Mesangial cell (primary cell): ENCODE measurements around the gene GATB.

GRCh38 chr4:147786293-147786703 lies 54.4 kb downstream of the ARHGAP10 start:
- RAMPAGE, long total RNA: no peak

GRCh38 chr4:147829389-147830115 lies 97.7 kb downstream of the ARHGAP10 start:
- RAMPAGE, long total RNA: no peak

DNA sequence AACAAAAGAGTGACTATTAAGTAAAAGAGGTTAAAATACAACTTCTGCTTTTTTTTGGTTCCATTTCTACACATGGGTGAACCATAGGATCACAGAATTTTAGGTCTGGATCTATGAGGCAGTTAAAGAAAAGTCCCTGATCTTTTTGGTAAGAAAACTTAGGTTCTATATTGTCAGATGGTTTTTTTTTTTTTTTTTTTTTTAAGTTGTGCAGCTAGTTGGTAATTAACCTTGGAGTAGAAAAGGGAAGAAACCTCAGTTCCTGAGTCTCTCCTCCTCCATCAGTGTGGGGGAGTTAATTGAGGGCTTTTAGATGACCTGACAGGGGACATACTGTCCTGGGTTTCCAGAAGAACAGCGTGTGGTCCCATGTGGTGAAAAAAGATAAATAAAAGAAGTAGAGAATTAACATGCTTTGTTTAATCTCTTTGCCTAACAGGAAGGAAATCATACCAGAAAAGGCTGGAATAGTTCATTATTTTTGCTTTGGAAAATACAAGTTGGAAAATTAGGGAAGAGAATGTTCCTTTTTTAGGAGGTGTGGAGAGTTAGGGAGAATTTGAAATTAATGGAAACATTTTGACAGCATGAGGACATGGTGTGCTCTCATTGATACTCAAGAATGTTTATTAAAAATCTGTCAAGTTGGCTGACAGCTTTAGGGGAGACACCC lies 123.8 kb downstream of the ARHGAP10 start:
- RAMPAGE, long total RNA: no peak

- RAMPAGE, long total RNA: no peak
Observed at GRCh38 chr4:147996429-147997276, 264.8 kb downstream of the ARHGAP10 start.

DNA sequence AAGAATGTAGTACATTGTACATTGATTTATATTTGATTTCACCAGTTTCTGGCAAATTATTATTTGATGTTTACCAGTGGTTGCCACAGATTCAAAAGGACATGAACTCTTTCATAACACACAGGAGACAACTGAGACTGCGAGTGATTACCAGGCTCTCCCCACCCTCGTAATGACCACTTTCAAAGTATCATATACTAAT lies 158.5 kb downstream of the NR3C2 start:
- RAMPAGE, long total RNA: no peak

- RAMPAGE, long total RNA: no peak
Observed at GRCh38 chr4:148322227-148323159, 119.7 kb downstream of the NR3C2 start.

DNA sequence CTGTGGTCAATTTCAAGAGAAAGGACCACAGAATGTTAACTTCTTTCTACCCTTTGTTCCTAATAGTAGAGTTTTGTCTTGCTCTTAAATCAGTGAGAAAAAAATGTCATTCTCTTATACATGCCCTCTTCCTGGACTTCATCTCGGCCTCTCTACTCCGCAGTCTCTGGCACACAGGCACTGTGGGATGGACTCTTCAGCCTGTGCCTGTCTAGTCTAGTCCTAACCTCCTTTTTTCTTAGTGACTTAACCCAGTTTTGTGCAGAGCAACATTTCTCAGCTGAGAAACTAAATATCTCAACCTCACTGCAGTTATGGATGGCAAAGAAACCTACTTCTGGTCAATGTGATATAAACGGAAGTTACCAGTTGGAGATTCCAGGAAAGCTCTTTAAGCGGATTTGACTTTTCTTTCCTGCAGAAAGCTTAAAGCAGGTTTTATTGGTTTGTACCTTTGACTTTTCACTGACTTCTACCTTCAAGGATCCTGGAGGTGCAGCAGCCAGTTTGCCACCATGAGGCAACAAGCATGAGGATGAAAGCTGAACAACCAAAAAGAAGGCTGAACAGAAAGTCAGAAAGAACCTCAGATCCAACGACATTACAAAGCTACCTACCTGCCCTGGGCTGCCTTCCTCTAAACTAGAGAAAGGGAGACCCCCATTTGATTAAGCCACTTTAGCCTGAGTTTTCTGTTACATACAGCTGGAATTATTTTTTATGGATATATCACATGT lies 55.3 kb downstream of the NR3C2 start:
- RAMPAGE, long total RNA: no peak

GRCh38 chr4:148431287-148432085 lies 10.7 kb downstream of the NR3C2 start:
- RAMPAGE, long total RNA: no peak

- RAMPAGE, long total RNA: no peak
Observed at GRCh38 chr4:148680298-148681013, 238.2 kb upstream of the NR3C2 start.

- RAMPAGE, long total RNA: no peak
Observed at GRCh38 chr4:148982232-148982756, 540.1 kb upstream of the NR3C2 start.

GRCh38 chr4:150362108-150362793 lies 219.7 kb upstream of the MAB21L2 start:
- RAMPAGE, long total RNA: no peak

GRCh38 chr4:150575979-150576421 lies 6.0 kb upstream of the MAB21L2 start:
- RAMPAGE, long total RNA: no peak

DNA sequence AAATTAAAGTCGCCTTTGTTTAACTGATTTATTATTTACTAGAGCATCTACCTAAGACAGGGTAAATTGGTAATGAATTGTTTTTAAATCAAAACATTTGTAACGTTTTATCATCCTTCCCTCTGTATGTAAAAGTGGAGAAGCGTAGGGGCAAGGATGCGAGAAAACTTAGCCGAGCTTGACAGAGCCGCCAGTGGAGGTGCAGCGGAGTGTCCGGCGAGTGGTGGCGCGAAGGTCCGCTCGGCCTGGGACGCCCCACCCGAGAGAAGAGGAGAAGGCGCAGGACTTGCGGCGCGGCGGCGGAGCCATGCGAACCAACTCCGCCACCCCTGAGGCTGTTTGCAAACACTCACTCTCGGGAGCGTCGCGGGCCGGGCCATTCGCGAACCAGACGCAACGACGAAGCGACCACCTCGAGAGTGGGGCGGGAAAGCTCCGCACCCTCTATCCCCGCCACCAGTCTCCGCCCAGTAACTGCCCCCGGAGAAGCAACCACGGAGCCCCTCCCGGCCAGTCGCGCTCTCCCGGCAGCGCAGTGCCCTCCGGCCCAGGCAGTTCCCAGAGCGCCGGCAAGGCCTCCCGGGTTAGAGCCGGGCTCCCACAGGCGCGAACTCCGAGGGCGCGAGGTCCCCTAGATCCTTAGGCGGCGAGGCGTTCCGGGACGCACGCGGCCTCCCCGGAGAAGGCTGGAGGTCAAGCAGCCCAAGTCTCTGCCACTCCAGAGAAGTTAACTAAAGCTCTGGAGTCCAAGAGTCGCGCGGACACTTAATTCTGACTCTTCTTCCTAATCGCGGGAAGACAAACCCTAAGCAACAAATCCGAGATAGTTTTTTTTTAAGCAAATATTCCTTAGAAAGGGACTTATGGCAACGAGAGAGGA lies 2.2 kb upstream of the MAB21L2 start:
- RAMPAGE, long total RNA: start-site peak on the minus strand centred at position 532 of the sequence, 234 bp wide, 40 reads

GRCh38 chr4:151014150-151014871 lies 773 bp downstream of the LRBA start:
- RAMPAGE, long total RNA: no peak

DNA sequence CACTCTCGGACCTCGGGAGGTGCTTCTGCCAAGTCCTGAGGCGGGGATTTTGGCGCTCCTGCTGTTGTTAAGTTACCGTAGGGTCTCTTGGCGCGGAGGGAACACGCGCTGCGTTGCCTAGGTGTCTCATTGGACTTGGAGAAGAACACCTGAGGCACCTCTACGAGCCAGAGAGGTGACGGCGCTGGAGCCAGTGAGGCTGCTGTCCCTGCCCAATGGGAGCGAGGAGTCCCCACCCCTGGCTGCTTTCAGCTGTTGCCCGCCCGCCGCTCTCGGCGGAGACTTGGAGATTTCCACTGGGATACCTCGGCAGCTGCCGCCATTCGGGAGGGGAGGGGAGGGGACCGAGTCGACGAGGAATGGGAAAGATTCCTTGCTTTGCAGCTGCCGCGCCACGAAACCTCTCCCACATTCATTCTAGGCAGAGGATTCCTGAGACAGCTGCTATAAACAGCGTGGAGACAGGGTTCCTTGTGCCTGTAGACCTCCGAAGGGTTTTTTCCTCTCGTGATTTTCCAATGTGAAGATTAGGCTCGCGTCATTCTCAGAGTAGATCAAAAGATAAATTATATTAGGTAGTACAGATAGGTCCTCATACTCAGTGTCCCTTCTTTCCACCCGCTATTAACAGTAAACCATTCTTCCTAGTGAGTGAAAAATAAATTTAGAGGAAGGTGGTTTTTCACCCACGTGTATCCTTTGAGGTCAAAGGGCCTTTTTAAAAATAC lies 1.1 kb upstream of the LRBA start:
- RAMPAGE, long total RNA: no peak

DNA sequence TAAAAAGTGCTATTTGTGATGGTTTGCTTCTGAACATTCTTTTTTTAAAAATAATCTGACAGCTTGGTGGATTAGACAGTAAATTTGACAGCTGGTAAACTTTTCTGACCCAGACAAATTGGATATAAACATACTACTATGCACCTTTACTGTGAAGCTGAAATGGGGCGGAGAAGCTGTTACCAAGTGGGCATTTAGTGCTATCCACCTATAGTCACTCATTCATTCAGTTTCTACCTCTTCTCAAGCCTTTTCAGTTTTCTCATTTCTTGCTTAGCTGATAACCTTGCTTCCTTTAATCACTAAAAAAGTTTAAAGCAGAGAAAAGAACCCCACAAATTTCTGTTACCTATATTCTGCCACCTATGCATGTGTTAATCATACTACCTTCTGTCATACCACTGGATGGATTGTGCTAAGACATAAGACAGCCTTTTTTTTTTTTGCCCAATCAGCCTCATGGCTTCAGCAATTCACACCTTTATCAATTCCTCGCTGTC lies 5.2 kb downstream of the RPS3A start:
- RAMPAGE, long total RNA: no peak

DNA sequence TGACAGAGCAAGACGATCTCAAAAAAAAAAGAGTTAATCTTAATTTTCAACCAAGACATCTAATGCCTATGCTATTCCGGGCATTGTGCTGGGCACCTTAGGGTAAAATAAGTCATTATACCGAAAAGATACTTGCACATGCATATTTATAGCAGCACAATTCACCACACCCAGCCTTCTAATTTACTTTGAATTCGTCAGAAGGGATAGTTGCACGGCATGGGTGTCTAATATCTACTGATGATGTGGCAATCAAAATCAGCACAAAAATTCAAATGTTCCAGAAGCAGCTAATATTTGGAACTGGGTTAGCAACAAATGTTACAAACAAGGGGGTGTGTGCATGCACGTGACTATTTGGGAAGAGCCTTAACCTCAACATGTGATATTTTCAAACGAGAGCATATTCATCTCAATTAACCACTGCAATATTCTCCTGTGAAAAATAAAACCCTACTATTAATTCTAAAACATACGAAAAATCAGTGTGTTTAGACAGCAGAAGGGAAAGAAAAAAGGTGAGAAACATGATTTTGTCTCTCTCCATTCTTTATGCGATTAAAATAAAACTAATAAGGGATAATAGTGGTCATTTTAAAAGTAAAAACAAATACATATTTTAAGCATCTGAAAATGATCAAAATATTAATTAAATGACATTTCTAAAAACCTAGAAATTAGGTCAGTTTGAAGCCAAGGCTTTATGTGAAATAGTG lies 79.6 kb upstream of the PRSS48 start:
- RAMPAGE, long total RNA: no peak

DNA sequence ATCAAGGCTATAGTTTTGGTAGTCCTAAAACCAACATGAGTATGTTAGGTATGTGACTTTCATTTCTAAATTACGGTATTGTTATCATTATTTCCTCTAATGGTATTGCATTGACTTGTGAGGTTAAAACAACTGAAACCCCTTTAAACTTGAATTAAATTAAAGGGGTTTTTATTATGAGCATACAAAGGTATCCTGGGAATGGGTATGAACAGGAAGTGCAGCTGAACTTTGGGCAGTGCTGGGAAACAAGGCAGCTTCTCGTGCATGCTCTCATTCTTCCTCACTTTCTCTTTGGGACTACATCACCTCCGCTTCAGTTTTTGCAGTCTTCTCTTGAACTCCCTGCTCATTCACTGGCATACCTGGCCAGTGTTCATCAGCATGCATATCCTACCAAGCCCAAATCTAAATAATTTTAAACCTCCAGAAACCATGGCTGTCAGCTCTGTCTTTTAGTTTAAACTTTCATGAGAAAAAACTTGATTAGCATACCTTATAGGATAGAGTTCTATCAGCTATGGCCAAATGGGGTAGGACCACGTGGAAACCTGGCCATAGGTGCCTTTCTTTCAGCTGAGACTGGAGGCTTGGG lies 70.3 kb upstream of the PRSS48 start:
- RAMPAGE, long total RNA: no peak

GRCh38 chr4:151760879-151761630 lies at the start of gene GATB:
Gene GATB (minus strand): TSS chr4:151761007.
- RAMPAGE, long total RNA: start-site peak on the minus strand at chr4:151760980-151760991, 35 reads

DNA sequence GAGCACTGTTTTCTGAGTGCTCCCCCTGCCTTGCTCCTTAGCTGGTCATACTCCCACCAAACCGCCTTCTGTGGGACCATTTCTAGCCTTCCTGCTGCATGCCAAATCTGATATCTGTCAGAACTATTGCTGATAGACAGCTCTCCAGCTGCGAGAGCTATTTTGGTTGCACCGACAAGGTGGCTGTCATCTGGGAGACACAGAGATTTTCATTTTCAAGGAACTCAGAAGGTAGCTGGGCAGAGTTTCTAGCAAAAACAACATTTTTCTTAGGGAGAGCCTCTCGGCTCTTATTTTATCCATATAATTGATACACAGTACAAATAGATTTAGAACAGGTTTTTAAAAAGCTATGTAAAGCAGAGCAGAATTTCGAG lies 2.6 kb upstream of the GATB start:
- RAMPAGE, long total RNA: no peak